ENCODE measurements around the genes TUBGCP5 and GOLGA6L2.

- PRO-cap = no peak
These were observed 133.8 kb downstream of the OR4N4 start for GRCh38 chr15:22227993-22228576.

DNA sequence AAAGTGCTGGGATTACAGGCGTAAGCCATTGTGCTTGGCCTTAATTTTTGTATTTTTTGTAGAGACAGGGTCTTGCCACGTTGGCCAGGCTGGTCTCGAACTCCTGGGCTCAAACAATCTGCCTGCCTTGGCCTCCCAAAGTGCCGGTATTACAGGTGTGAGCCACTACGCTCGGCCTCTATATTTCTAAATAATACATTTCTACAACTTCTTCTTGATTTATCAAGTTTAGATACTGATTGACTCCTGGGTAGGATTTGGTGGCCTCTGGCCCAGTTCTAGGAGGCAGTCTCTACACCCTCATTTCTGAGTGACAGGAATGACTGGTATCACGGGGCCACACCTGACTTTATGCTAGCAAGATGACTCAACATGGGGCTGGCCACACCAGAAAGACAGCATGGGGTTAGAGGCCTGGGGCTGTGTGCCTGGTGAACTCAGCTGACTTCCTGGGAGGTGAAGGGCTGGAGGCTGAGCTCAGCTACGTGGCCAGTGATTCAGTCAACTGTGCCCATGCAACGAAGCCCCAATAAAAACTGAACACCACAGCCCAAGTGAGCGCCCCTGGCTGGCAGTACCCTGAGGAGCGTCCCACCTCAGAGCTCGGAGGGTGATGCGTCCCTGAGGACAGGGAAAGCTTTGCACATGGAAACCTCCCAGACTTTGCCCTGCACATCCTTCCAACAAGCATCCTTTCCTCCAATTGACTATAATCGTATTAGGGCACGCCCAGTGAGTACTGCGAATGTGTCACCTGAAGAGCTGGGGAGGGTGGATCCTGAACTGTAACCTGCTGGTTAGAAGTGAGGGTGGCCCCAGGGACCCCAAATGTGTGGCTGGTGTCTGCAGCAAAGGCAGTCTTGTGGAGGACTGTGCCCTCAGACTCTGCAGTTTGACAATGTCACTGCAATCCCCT lies 57.1 kb downstream of the NIPA2 start:
- PRO-cap = no peak

- PRO-cap = bidirectional peak, plus-strand start at chr15:23039151, minus-strand start at chr15:23038896; bidirectional peak, plus-strand start at chr15:23039315, minus-strand start at chr15:23039334; bidirectional peak, plus-strand start at chr15:23039753, minus-strand start at chr15:23039569
These were observed at the start of gene TUBGCP5 for GRCh38 chr15:23038583-23039828. TSS of gene TUBGCP5 (minus strand) at chr15:23039569.

GRCh38 chr15:23397830-23398257 lies 43.3 kb downstream of the GOLGA8S start:
- PRO-cap = no peak

- PRO-cap = no peak
These were observed at the start of gene GOLGA6L2 for GRCh38 chr15:23447114-23447383. TSS of gene GOLGA6L2 (minus strand) at chr15:23447243.

GRCh38 chr15:23685834-23686362 lies 1.2 kb downstream of the NDN start:
- PRO-cap = no peak

GRCh38 chr15:23756945-23757199 lies 69.8 kb upstream of the NDN start:
- PRO-cap = no peak

- PRO-cap = no peak
These were observed 182.3 kb upstream of the NDN start for GRCh38 chr15:23869317-23869872.

DNA sequence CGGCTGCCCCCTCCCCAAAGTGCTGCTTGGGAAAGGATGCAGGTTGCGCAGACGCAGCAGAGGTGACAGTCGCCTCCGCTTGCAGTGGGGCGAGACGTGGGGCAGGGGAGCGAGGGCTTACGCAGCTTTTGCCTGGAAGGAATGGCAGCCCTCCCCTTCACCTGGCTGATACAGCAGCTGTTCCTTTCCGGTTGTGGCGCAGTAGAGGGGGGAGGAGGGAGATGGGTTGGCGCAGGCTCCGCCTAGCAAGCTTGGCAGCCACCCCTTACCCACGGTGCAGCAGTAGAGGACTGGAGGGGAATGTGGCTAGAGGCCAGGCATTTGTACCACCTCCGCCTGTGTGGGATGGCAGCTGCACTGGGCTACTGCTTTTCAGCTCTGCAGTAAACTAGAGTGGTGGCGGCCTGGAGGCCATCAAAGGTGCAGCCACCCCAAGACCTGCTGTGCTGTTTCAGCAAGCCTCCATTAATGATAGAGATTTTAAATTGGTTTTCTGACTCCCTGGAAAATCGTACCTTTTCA lies 1.8 kb downstream of the SNRPN start:
- PRO-cap = bidirectional peak, plus-strand start at position 282 of the sequence, minus-strand start at position 195 of the sequence

DNA sequence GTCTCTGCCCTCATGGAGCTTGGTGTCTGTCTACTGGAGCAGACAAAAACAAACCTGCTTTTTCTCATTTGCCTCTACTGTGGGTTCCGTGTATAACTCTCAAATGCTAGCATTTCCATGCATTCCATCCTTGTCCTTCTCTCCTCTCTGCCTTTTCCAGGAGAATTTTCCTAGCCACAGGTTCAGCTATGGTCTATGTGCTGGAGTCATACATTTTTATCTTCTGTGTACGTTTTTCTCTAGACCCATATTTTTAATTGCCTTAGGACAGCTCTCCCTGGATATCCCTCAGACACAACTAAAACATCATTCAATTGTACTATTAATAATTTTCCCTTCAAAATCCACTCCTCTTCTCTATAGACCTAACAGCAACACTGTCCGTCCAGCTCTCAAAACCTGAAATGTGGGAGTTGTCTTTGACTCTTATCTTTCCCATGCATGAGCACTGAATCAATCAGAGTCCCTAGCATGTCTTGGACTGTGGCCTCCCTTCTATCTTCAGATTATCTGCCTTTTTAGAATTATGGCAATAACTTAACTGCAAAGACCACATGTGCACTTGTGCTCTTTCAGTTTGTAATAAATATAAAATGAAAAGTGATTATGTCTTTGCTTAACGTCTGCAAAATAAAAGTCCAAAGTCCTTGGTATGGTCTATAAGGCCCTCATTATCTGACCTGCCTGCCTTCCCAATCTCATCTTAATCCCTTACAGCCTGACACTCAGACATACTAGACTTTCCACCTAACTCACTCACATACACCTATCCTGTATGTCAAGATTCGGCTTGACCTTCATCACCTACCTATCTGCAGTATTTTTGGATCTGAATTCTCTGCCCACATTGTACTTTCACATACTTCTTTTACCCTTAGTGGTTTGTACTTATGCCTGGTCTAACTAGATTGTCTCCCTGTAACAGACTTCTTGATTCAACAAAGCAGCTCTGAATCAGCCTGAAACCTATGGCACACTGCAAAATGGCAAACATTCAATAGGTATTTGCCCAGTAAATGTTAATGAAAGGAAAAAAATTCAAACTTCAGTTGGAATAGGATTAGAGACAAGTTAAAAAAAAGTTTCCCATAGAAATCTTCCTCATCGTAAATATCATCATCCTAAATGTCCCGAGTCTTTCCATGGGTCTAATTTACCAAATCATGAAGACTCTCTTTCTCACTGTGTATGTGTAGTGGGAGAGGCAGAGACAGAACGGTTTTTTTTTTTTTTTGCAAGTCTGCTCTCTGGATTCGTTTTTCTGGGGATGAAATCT lies 106.8 kb downstream of the UBE3A start:
- PRO-cap = unidirectional peak, minus-strand start at position 152 of the sequence

GRCh38 chr15:25399468-25400020 lies 39.3 kb downstream of the UBE3A start:
- PRO-cap = no peak

DNA sequence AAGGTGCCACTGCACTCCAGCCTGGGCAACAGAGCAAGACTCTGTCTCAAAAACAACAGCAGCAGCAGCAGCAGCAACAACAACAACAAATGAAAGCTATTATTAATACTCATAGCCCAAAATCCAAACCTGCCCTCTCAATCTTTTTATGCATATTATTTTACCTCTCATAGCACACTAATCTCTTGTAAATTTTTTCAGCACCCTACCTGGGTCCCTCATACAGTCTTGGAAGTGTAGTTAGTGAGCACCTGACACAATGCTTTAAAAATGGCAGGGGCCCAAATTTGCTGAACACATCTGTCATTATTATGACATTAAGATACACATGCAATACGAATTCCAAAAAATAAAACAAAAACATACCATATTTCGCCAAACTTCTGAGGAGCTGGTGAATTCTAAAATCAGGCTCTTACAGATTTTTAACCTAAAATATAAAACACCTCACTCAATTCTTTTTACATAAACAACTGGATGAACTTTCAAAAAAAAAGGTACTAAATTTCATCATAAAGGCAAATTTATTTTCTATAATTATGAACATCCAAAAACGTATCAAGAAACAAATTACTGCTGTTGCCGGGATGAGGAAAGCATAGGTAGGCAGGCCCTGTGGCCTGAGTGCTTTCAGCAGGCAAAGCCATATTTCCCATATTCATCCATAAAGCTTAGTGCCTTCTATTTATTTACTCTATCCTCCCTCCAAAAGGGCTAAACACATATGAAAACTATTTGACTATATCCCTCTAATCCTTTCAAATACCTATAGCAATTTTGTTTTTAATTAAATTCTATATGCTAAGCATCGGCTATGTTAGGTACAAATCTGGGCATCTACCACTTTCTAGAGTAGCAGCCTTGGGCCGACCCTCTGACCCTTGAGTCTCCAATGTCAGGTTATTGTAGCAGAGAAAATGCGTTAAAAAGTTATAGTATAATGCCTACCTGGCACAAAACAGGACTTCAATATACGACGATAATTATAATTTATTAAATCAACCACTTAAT lies 27.0 kb downstream of the UBE3A start:
- PRO-cap = no peak

DNA sequence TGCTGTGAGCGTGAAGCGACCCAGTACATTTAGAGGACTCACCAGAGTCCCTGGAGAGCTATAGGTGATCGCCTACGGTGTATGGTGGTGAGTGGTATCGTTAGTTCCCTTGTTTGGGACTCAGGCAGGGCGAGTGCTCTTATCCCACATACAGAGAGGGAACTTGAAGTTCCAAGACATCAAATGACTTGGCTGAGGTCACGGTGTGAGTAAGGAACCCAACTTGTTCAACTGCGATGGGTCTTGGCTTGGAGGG lies 178.8 kb downstream of the ATP10A start:
- PRO-cap = no peak

- PRO-cap = unidirectional peak, minus-strand start at chr15:25763256
These were observed 100.1 kb downstream of the ATP10A start for GRCh38 chr15:25763059-25763376.

DNA sequence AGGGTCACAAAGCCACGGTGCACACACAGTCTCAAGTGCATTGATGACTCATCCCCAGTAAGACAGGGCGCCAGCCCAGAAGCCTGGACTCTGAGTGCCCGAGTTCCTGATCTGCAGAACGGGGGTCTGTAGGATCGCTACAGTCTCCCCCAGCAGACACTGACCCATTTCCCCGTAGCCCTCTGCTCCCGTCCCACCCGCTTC lies 75.0 kb downstream of the ATP10A start:
- PRO-cap = no peak

- PRO-cap = no peak
These were observed 58.8 kb downstream of the ATP10A start for GRCh38 chr15:25804014-25804942.

DNA sequence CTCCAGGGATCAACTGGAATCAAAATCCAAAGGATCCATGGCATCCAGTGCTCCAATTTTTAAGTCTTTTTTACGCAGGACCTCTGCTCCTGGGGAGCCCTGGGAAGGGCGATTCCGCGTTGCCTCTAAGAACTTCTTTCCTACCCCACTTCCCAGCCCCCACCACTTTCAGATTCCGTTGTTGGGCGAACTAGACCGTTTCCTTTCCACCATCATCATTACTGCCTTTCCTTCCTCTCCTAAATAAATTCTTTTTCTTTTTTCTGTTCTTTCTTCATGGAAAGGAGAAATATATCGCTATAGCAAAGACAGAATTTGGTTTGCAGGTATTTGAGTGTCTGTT lies 528 bp upstream of the ATP10A start:
- PRO-cap = no peak

DNA sequence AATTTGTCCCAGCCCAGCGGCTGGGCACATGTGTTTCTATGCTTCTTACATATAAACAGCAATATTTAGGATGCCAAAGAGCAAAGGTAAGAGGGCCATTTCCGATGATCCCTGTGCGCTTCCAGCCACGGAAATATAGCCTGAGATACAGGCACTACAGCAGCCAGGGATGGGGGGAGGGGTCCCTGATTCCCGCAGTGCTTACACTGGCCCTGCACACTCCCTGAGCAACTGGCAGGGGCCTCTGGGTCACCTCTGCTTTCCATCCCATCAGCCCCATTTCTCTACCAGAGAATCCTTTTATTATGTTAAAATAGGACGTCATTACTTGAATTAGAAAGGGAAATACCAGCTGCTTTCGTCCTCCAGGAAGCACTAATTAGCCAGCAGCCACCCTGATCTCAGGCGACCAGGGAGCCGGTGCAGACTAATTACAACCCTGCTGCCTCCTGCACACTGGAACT lies 372.2 kb upstream of the ATP10A start:
- PRO-cap = no peak

DNA sequence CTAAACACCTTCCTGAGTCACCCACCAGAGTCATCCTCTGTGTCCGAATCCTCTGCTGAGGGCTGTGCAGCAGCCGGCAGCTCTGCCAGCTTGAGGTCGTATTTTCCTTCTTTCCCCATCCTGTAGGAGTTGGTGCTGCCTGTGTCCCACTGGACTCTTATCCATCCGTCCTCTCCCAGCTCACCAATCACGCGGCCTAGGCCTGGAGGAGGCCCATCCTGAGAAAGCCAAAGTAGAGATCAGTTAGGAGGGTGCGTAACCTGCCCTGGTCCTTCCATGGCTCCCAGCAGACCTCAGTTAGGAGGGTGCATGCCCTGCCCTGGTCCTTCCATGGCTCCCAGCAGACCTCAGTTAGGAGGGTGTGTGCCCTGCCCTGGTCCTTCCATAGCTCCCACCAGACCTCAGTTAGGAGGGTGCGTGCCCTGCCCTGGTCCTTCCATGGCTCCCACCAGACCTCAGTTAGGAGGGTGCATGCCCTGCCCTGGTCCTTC lies 101.5 kb downstream of the HERC2 start:
- PRO-cap = no peak

- PRO-cap = no peak
These were observed 99.4 kb downstream of the HERC2 start for GRCh38 chr15:28222541-28223080.

Measured in A673 (cell line).